Brain (tissue), 1 donor: ENCODE measurements around the genes ZNF735 and ZNF680.

- RRBS: no CpG with 5 or more reads among the region's 7 CpGs
These were observed 1.8 kb downstream of the CHCHD2 start for GRCh38 chr7:56104497-56104843.

DNA sequence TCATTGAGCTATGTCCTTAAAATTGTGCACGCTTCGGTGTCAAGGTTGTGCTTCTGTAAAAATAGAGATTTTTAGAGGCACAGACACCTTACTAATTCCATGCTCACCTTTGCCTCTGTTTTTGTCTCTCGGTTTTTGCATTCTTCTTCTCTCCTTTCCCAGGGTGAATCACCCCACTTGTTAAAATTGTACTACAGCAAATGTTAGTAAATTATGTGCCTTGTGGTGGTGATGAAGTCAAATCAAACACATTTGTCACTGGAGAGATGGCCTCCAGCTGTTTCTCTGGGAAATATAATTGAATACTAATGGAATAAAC lies 48.3 kb upstream of the NUPR2 start:
- RRBS: no CpG with 5 or more reads among the region's 3 CpGs

DNA sequence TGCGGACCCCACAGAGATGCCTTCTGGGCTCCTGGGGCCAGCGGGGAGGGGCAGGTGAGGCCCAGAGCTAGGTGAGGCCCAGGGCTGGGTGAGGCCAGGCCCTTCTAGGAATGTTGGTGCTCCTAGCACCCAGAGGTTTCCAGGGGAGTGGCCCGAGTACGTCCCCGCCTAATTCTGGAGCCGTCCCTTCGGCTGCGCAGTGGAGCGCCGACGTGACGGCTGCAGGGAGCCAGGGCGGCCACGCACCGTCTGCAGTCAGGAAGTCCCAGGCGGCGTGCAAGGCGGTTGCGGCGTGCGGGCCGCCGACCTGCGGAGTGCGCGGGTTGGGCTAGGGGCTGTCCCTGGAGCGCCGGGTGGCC lies 58.3 kb upstream of the NUPR2 start:
- RRBS: no CpG with 5 or more reads among the region's 28 CpGs

DNA sequence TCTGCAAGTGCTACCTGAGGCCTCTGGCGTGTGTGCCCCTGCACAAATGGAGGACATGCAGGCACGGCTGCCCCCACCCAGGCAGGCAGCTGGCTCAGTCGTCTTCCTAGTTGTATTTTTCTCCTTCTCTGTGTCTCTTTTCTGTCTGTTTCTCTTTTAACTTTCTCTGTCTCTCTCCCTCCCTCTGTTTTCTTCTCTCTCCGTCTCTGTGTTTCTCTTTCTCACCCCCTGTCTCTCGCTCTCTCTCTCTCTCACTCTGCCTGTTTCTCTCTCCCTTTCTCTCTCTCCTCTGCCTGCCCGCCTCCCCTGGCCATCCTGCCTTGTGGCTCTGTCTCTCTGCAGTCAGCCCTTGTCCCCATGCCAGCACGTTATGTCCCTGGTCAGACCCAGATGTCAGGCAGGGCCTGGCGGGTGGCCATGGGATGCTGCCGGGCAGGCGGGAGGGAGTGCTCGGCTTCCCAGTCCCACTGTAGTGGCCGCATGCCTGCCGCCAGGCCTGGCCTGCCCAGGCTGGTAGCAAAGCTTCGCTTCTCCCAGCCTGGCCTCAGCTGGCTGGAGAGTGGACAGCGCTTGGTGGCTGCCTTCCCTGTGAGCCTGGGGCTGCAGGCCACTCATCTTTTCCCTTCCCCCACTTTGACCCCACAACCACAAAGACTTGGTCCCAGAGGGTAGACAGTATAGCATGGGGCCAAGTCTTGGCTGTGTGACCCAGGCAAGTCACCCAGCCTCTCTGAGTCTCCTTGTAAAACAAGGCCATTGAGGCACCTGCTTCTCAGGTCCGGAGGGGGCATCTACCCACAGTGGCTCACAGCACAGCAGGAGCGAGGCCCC lies 121.5 kb upstream of the ZNF716 start:
- RRBS: no CpG with 5 or more reads among the region's 17 CpGs

- RRBS: no CpG with 5 or more reads among the region's 12 CpGs
These were observed at the start of gene ZNF735 for GRCh38 chr7:64206993-64207361. ZNF735 (plus strand) TSS chr7:64207203.

GRCh38 chr7:64494839-64495339 lies 68.0 kb downstream of the ZNF680 start:
- RRBS: no CpG with 5 or more reads among the region's 20 CpGs

GRCh38 chr7:64562959-64563494 lies at the start of gene ZNF680:
ZNF680 (minus strand) TSS chr7:64563071.
- RRBS: no CpG with 5 or more reads among the region's 17 CpGs

GRCh38 chr7:64613578-64614075 lies 50.8 kb upstream of the ZNF680 start:
- RRBS: no CpG with 5 or more reads among the region's 1 CpG

DNA sequence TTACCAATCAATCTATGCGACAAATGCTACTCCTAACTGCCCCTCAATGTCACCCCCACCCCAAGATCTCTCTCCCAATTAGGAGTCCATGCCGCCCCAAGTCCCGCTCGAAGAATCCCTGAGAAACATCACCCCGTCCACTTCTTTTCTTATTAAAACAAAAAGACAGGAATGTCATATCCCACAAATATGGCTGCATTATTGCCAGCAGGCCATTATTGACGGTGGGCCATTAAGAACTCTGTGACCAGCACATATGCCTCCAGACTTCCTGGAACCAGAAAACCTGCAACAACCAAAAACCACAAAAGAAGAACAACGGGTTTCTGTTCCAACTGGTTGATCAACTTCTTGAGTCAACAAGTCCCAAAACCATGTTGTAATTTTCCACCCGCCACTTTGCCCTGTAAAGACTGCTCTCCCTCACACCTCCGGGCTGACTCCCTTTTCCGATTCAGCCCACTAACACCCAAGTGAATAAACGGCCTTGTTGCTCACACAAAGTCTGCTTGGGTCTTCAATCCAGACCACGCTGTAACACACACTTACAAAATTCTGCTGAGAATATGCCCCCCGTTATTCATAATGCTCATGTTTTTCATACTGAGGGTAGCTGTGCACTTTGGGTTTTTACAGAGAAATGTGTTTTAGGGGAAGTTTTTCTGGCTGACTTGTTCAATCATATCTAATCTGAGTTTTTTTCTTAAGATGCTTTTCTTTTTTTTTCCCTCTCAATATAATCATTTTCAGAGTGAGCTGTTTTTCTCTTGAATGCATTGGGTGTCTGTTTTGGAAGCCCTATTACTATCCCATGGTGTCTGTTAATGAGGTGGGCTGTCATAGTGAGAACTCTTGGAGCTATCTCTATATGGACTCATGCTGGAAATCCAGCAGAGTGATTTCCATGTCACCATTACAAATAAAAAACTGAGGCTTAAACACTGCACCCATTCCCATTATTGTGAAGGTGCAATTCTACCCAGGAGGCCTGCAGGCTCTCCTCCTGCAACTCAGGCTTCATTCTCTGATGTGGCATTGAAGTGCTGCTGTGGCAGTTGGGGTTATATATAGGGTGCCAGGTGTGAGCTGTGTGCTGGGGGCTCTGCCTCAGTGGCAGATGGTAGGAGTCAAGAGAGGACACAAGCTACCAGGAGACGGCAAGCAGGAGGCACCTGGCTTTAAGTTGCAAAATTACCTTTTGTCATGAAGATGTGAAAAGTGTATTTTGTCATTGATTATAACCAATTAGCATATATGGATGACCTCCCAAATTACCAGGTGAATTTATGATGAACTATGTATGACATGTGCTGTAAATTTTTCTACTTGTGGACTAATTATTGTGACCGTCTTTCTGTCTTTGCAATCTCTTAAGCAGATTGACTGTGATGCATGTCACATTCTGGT lies 21.0 kb downstream of the ZNF107 start:
- RRBS: no CpG with 5 or more reads among the region's 15 CpGs

GRCh38 chr7:64709559-64710225 lies 43.8 kb downstream of the ZNF107 start:
- RRBS: no CpG with 5 or more reads among the region's 5 CpGs

- RRBS: no CpG with 5 or more reads among the region's 2 CpGs
These were observed 30.1 kb upstream of the ERV3-1 start for GRCh38 chr7:65036548-65036946.

GRCh38 chr7:65975840-65976600 lies 6.0 kb downstream of the GUSB start:
- RRBS: no CpG with 5 or more reads among the region's 14 CpGs

- RRBS: no CpG with 5 or more reads among the region's 20 CpGs
These were observed 2.5 kb downstream of the GUSB start for GRCh38 chr7:65979303-65980112.

GRCh38 chr7:66092648-66092960 lies 17.0 kb downstream of the ASL start:
- RRBS: no CpG with 5 or more reads among the region's 17 CpGs

DNA sequence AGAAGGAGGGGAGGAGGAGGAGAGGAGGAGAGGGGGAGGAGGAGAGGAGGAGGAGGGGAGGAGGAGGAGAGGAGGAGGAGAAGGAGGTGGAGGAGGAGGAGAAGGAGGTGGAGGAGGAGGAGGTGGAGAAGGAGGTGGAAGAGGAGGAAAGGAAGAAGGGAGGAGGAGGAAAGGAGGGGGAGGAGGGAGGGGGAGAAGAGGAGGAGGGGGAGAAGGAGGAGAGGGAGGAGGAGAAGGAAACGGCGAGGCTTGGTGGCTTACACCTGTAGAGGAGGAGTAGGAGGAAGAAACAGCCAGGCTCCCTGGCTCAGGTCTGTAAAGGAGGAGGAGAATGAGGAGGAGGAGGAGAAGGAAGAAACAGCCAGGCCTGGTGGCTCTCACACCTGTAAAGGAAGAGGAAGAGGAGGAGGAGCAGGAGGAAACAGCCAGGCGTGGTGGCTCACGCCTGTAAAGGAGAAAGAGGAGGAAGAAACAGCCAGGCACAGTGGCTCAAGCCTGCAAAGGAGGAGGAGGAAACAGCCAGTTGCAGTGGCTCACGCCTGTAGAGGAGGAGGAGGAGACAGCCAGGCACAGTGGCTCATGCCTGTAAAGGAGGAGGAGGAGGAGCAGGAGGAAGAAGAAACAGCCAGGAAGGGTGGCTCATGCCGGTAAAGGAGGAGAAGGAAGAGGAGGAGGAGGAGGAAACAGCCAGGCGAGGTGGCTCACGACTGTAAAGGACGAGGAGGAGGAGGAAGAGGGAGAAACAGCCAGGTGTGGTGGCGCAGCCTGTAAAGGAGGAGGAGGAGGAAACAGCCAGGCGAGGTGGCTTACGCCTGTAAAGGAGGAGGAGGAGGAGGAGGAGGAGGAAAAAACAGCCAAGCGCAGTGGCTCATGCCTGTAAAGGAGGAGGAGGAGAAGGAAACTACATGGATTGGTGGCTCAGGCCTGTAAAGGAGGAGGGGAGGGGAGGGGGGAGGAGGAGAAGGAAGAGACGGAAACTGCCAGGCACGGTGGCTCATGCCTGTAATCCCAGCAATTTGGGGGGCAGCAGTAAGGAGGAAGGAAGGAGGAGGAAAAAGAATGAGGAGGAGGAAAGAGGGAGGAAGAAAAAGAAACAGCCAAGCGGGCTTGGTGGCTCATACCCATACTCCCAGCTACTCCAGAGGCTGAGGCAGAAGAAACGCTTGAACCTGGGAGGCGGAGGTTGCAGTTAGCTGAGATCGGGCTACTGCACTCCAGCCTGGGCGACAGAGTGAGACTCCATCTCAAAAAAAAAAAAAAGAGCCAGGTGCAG lies 14.8 kb upstream of the CRCP start:
- RRBS: no CpG with 5 or more reads among the region's 20 CpGs

DNA sequence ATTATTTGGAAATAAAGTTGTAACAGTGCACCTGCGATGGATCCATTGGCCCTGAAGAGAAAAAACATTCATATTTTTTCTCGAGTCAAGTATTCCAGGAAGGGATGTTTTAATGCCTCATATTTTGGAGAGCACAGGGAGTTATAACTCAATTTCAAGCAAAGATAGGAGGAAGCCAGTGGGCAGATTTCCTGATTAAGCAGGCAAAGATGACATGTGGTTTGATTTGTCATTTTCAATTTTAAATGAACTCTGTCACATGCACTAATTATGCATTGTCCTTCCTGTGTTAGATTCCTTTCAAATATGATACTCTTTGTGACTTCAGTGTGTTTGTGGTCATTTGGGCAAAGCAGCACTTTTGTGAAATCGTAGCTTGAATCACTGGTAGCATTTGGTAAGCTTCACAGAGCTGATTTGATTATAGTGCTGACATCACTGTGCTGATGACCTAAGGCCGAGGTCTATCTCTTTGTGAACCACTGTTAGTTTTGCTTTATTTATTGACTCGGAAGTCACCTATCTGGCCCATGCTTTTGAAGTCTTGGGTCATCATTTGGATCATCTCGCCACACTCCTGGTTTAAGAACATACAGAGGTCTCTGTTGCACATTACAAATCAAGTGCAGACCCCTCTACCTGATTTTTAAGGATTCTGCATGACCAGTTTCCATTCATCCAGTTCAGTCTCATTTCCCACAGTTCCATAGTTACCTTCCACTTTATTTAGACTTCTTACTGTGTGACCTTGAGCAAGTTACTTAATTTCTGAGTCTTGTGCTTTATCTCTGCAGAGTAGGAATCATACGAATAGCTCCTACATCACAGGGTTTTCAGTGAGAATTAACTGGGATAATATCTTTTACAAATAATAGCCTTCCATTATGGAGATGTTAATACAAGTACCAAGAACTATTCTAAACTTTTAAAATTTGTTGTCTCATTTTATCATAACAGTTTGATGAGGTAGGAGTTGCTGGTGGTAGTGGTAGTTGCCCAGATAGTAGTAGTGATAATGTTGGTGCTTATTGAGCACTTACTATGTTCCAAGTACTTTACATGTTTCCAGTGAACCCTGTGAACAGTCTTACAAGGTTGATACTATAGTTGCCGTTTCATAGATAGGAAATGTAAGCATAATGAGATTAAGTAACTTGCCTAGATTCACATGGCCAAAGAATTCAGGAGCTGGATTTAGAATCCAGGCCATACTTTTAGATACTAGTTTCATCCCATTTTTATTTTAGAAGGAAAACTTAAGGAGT lies 11.5 kb downstream of the CRCP start:
- RRBS: no CpG with 5 or more reads among the region's 8 CpGs

- RRBS: no CpG with 5 or more reads among the region's 7 CpGs
These were observed 30.7 kb downstream of the CRCP start for GRCh38 chr7:66145407-66145747.

DNA sequence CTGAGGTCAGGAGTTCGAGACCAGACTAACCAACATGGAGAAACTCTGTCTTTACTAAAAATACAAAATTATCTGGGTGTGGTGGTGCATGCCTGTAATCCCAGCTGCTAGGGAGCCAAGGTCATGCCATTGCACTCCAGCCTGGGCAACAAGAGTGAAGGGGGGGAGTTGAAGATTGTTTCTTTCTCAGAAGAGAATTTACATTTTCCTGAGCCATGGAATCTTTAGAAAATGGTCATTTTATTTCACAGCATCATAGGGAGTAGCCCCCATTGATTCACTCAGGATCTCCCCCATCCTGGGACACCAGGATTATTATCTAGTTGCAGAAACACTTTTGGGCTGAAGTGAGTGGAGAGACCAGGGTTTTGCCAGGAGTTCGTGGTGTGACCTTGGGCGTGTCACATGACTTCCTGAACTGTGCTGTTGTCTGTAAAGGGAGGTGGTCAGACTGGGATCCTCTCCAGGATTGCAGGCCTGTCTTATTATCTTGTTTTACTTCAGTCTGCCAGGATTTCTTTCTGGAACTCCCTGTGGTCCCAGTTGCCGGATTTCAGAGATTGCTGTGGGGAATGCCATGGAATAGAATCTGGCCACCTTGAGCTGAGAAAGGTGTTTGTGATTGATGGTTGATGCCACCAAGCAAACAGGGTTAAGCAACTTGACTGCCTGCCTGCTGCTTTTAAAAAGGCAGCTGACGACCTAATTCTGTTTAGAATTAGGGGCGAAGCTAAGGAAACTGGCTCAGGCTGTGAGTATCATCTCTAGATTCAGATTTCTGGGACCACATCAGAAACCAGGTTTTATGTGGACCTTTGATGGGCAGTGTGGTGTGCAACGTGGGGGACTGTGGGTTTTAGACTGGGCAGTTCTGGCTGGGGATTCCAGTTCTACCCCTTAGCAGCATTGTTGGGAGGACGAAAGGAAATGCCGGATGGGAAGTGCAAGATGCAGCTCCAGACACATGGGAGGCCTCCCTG lies 35.8 kb downstream of the CRCP start:
- RRBS: no CpG with 5 or more reads among the region's 9 CpGs

- RRBS: no CpG with 5 or more reads among the region's 7 CpGs
These were observed 34.3 kb upstream of the TPST1 start for GRCh38 chr7:66170676-66171331.